Panc1 (cell line): ENCODE measurements around the genes RHBDF1, HBM, HBA1, ARHGDIG, PIGQ and RAB40C.

DNA sequence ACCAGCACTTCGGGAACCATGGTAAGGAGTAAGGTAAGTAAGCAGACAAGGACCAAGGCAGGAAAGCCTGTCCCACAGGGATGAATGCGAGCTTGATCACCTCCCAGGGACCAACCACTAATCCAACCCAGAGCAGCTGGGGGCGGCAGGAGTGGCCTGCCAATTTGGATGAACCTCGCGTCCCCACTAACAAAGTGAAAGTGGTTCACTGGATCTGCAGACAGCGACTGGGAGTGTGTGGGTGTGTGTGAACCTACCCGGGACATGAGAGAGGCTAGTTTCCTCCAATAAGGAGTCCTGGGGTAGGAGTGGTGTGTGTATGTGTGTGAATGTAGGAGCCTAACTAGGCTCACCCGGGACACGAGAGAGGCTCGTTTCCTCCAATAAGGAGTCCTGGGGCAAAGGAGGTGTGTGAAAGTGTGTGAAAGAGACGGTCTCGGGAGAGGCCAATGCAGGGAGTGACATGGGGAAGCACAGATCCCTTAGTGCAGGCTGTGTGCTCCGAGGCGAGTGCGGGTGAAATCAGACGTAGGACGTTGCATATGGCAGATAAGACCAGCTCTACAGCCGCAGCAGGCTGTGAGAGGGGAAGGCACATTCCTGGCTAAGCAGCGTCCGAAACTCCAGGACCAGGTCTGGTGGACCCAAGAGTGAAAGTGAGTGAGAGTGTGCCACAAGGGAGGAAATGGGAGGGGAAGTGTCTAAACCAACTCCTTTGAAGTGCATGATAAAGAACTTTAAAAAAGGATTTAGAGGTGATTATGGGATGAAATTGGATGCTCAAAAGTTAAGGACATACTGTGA, 11.5 kb downstream of the POLR3K start:
- RRBS, 2 experiments = 95 to 97% methylated on average over 1 of the region's 20 CpGs

- RRBS, 2 experiments = 9 to 12% methylated on average over 11 of the region's 86 CpGs
Observed at GRCh38 chr16:72348-73359, at the start of gene RHBDF1. TSS of gene RHBDF1 (minus strand) at chr16:72631.

DNA sequence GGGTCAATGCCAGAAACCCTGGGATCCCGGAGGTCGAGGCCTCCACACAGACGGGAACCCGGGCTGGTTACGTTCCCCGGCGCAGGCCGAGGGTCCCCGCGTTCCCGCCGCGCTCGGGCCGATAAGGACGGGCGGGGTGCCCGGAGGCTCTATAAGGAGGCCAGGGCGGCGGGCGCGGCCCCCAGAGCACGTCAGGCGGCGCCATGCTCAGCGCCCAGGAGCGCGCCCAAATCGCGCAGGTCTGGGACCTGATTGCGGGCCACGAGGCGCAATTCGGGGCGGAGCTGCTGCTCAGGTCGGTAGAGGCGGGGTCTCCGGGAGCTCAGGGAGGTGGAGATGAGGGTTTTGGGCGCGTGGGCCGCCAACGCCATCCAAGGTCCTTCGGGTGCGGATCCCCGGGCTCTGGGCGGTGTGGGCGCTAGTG, at the start of gene HBM:
TSS of gene HBM (plus strand) at position 184 of the 424 bp plus-strand sequence.
- RRBS, 2 experiments = 52% methylated on average over 20 to 21 of the region's 47 CpGs

DNA sequence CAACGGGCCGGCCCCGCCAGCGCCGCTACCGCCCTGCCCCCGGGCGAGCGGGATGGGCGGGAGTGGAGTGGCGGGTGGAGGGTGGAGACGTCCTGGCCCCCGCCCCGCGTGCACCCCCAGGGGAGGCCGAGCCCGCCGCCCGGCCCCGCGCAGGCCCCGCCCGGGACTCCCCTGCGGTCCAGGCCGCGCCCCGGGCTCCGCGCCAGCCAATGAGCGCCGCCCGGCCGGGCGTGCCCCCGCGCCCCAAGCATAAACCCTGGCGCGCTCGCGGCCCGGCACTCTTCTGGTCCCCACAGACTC, at the start of gene HBA1:
TSS of gene HBA1 (plus strand) at position 278 of the 300 bp plus-strand sequence.
- RRBS, 2 experiments = no CpG with 5 or more reads among the region's 41 CpGs

GRCh38 chr16:268093-269192, 7.3 kb downstream of the RGS11 start:
- RRBS, 2 experiments = 69 to 73% methylated on average over 7 of the region's 42 CpGs

DNA sequence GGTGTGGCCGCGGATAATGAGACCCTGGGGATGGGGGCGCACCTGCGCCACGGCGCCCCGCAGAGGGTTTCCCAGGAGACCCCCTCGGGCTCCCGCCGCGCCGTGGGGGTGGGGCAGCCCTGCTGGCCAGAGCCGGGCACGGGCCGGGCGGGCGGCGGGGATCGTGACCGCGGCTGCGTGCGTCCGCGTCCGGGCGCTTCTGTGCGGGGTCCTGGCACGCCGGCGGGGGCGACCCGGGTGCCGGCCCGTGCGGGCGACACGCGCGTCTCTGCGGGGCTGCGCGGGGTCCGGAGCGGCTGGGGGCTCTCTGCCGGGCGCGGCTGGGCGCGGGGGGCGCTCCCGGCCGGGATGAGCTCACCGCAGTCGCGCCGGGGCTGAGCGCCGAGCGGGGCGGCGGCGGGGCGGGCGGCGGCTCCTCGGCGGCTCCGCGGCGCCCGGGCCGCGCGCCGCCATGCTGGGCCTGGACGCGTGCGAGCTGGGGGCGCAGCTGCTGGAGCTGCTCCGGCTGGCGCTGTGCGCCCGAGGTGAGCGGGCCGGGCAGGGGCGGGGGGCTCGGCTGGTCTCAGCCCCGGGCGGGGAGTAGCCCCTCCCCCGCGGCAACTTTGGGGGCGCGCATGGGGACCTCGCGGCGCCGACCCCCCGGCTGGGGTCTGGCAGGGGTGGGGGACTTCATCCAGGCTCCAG, at the start of gene ARHGDIG:
TSS of gene ARHGDIG (plus strand) at position 362 of the 684 bp plus-strand sequence.
- RRBS, 2 experiments = 1 to 5% methylated on average over 44 of the region's 99 CpGs

DNA sequence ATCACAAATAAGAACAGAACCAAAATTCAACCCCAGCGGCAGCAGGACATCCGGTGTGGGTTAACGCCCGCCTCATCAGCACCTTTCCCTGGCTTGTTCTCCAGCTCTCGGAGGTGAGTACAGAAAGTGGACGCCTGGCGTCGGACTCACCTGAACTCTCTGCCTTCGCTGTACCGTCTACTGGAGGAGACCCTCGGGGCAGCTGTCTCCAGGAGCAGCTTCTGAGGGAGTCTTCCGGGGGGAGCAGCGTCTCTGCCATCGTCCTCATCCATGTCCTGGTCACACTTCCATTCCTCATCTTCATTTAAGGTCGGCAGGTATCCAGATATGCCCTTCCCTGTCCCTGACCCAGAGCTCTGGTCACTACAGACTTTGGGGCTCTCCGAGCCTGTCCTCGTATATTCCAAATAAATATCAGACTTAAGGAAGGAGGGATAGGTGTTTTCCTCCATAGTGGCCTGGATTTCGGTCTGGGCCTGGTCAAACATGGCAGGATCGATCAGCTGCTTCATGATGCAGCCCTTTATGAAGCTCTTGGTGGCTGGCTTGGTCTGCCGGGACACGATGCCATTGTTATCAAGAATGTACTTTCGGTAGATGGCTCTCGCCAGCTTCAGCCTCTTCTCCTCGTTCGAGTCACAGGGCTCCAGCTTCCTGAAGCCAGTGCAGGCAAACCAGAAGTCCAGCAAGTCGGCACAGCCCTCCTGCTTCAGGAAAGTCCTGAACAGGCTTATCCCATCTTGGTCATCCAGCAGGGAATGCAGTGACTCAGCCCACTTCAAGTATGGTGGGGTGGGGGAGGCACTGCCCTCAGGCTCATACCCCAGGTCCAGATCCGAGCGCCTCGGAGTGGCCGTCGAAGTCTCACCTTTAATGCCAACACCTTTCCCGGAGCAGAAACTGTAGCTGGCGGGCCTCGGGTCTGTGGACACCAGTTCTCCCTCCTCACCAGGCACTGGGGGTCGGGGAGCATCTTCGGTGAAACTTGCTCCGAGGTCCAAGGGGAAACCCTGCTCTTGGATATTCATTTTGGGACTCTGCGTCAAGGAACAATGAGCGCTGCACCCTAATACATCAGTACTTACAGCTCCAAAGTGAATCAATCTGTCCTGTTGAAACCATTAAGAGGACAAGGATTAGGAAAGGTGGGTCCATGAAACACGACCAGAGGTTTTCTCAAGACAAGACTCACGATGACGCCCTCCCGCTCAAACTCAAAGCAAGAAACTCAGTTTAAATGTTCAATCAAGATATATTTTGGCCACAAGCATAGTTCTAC, 6.1 kb downstream of the AXIN1 start:
- RRBS, 2 experiments = no CpG with 5 or more reads among the region's 43 CpGs

GRCh38 chr16:424312-424604, 1.2 kb upstream of the RAB11FIP3 start:
- RRBS, 2 experiments = no CpG with 5 or more reads among the region's 10 CpGs

GRCh38 chr16:450764-451250, 25.4 kb downstream of the RAB11FIP3 start:
- RRBS, 2 experiments = no CpG with 5 or more reads among the region's 10 CpGs

GRCh38 chr16:456893-457687, 31.6 kb downstream of the RAB11FIP3 start:
- RRBS, 2 experiments = no CpG with 5 or more reads among the region's 11 CpGs

- RRBS, 2 experiments = no CpG with 5 or more reads among the region's 18 CpGs
Observed at GRCh38 chr16:457688-458463, 32.4 kb downstream of the RAB11FIP3 start.

DNA sequence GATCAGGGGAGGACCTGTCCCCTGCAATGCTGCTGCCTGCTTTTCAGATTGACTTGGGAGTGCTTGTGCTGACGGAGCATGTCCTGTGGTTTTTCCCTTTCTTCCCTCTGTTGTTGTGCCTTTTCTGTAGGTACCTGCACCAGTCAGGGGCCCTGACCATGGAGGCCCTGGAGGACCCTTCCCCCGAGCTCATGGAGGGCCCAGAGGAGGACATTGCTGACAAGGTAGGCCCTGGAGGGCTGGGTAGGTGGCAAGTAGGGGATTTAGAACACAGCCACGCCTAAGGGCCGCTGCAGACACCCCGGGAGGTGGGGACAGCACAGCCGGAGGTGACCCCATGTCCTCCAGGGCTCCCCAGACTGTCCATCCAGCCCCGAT, 24.6 kb upstream of the CAPN15 start:
- RRBS, 2 experiments = no CpG with 5 or more reads among the region's 7 CpGs

DNA sequence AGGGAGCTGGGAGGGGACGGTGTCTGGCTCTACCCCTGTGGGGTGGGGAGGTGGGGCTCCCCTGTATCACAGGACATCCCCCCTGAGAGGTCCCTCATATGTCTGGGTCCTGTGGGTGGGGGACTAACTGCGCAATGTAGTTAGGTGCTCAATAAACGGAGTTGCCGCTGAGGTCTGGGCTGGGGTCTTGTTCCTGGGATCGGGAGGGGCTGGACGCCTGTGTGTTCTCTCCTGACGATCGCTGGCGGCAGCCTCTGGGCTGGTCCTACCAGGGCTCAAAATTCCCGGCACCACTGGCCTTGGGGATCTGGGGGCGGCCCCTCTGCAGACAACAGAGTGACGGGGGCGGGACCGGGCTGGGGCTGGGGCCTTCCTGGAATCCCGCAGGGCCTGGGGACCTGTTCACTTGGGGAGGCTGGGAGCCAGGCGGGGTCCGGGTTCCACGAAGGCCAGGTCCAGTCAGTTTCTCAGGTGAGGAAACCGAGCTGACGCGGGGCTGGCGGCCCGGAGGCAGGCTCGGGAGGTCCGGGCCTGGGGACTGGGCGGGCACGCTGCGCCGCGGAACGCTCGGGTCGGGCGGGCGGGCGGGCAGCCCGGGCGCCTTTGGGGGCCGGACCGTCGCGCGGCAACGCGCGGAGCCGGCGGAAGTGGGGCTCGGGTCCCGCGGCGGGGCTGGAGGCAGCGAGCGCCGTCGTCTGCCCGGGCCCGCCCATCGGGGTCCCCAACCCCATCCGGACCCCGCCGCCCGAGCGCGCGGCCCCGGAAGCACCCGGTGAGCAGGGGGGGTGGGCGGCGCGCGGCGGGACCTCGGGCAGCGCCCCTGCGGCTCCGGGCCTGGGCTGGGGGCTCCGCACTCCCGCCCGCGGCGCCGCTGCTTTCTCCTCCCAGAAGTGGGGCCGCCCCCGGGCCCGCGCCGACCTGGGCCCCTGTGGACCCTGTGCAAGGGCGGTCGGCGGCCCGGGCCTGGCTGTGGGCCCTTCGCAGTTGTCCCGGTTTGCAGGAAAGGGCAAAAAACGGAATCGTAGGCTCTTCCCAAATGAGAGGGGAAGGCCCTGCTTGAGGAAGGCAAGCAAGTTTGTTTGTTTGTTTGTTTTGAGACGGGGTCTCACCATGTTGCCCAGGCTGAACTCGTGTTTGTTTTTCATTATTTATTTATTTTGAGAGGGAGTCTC, at the start of gene PIGQ:
TSS of gene PIGQ (plus strand) at position 644 of the 1,172 bp plus-strand sequence.
- RRBS, 2 experiments = 1 to 4% methylated on average over 62 of the region's 98 CpGs

- RRBS, 2 experiments = 41 to 61% methylated on average over 9 to 11 of the region's 39 CpGs
Observed at GRCh38 chr16:583239-584151, 6.4 kb upstream of the RAB40C start.

DNA sequence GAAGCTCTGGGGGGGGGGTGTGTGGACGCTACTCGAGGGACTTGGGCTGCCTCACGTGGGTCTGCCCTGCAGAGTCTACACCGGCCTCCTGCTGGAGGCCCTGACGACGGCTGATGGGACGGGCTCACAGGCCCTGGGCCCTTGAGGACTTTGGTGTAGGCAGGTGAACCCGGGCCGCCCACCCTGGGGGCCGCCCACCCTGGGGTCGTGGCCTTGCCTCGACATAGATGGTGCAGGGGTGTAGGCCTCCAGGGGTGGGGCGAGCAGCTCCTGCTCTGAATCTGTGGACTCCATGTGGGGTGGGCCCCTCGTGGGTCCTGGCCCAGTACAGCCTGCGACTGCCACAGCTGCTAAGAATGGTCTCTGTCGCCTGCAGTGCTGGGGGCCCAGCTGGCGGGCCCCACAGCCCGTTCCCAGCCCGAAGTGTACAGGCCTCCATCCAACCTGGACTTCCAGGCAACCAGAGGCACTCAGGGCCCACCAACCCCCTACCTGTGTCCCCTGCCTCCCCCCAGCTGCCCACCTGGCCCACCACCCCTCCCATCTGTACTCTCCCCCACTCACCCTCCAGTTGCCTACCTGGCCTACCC, 5.6 kb upstream of the RAB40C start:
- RRBS, 2 experiments = 32 to 49% methylated on average over 4 to 5 of the region's 19 CpGs

DNA sequence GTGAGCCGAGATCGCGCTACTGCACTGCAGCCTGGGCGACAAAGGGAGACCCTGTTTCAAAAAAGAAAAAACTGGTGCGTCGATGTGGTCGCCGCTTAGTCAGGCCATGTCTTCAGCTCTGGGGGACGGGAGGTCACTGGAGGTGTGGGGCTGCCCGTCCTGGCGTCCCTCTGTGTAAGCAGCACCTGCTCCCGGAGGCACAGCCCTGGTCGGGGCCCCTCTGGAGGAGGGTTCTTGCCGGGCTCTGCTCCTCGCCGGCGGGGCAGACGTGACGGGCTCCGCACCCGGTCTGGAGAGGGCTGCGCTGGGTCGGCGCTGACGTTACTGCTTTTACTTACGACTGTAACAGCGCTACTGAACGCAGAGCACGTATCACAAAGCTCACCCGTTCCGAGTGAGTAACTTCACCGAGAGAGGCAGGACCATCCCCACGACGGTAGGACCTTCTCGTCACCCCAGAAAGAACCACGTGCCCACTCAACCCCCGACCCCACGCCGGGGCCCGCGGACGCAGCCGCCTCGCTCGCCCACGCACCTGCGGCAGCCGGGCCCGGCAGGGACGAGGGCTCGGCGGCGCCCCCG, 1.3 kb upstream of the RAB40C start:
- RRBS, 2 experiments = 2 to 7% methylated on average over 13 of the region's 54 CpGs

GRCh38 chr16:589928-590504, at the start of gene RAB40C:
TSS of gene RAB40C (plus strand) at chr16:590066.
- RRBS, 2 experiments = 1 to 4% methylated on average over 47 to 57 of the region's 92 CpGs

DNA sequence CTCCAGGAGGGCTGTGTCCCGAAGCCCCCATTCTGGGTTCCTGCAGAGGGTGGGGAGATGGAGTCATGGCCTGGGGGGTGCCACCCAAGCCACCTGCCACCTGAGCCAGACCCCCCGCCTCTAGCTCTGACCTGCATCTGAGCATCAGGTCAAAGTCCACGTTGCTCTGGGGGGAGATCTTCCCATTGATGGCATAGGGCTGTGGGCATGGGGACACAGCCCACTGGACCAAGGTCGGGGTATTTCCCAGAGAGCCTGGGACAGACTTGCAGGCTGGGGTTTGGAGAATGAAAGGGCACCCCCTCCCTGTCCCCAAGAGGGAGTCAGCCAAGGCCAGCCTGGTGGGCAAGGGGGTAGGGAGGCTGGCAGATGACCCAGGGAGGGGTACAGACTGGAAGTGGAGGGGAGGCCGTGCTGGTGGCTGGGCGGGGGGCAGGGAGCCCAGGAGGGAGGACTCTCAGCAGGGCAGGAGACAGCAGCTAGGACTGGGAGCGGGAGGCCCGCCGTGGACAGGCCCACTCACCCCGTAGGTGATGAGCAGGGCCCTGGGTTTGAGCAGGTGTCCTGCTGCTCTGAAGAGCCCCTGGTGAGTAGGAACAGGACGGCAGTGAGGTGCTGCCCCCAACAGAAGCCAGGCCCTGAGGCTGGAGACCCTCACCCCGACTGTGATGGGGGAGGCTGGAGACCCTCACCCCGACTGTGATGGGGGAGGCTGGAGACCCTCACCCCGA, 1.2 kb downstream of the METTL26 start:
- RRBS, 2 experiments = no CpG with 5 or more reads among the region's 14 CpGs

DNA sequence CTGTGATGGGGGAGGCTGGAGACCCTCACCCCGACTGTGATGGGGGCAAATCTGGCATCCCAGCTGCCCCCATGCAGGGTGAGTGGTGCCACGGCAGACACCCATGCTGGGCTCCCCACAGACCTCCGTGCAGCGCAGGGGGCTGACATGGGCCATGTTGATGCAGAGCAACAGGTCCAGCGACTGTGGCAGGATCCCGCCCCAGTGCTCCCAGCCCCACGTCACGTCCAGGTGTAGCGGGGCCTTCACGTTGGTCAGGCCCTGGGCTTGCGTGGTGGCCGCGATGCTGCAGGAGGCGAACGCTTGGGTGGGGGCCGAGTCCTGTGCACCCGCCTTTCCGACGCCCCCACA, 641 bp downstream of the METTL26 start:
- RRBS, 2 experiments = no CpG with 5 or more reads among the region's 19 CpGs

DNA sequence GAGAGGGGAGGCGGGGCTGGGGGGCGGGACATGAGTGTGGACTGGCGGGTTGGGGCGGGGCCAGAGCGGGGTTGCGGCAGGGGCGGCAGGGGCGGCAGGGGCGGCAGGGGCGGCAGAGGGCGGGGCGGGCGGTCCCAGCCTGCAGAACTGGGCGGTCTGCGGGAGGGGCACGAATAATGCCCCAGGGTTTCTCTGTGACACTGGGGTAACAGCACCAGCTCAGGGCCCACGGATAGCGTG, 1.0 kb upstream of the METTL26 start:
- RRBS, 2 experiments = no CpG with 5 or more reads among the region's 18 CpGs